Neural cell (in vitro differentiated cells): ENCODE measurements around the gene IVNS1ABP.

DNA sequence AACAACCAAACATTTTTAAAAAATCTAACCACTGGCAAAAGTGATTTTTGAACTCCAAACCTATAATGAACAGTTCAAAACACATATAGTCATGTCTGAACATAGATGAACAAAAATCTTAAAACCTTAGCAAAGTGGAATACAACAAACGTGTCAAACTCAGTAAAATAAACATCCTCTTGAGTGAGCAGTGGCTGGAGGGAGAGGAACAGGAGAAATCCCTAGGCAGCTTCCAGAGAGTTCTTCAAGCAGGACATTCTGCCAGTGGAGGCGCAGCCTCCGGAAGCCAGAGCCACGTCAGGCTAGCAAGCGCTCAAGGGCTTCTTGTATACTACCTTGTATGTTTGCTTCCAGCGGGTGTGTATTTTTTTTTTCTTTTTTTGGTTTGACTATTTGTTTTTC lies 42.3 kb downstream of the COLGALT2 start:
- RAMPAGE, long total RNA: no peak

DNA sequence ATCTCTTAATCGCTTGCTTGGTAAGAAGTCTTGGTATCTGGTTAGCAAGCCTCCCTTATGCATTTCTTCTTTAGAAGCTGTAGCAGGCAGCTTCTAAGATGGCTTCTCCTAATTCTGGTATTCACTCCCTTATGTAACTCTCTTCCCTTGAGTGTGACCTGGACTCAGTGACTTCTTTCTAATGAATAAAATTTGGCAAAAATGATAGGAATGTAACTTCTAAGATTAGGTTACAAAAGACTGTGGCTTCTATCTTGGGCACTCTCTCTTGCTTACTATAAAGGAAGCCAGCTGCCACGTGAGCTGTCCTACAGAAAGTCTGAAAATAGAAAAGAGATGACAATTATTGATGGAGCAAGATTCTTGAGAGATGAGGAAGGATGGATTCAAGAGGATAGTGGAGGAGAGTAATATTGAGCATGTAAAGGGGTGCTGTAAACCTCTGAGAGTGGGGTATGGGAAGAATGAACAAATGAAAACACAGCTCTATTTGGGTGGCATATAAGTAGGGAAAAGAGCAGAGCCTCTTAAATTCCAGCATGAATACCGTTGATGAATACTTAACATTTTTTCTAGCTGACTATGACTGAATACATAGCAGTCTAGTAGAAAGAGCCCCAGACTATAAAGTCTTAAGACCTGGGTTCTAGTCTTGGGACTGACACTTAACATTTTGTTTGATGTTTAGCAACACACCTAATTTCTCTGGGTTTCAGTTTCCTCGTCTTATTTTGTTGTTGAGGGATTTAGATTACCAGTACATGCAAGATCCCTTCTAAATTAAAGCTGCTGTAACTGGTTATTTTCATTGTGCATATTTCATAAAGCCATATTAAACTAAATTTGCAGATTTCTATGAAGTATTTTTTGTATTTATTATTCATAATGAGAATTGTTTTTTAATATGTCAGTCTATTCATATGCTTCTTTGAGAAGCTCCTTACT lies 5.6 kb downstream of the TSEN15 start:
- RAMPAGE, long total RNA: no peak

DNA sequence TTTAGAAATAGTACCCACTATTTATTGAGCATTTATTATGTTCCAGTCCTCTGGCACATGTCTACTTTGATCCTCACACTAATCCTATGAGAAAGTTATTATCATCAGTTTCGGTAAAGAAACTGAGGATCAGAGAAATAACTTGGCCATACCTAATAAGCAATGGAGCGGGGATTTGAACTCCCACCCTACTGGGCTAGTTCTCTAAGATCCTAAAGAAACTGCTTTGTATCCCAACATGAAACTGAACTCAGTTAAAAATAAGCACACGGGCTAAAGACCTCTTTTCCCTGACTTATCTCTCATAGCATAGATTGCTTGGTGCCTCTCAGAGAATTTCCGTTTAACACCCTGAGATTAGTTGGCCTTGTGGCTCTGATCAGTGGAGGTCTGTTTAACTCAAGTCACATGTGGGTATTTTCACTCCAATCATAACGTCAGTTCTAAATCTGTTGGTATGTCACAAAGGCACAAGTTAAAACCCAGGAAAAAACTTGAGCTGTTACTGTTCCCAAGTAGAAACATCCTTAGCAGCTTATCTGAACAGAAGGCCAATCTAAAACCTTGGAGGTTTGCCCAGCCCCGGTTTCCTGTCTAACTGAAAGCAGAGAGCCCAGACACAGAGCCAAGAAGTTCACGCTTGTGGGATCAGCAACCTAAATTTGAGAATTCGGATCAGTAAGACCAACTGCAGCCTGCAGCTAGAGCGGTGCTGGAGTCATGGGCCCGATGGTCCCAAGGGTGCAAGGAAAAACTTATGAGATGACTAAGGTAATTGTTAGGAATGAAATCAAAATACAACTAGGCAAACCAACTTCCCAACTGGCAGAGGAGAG lies 90.4 kb upstream of the C1orf21 start:
- RAMPAGE, long total RNA: no peak

DNA sequence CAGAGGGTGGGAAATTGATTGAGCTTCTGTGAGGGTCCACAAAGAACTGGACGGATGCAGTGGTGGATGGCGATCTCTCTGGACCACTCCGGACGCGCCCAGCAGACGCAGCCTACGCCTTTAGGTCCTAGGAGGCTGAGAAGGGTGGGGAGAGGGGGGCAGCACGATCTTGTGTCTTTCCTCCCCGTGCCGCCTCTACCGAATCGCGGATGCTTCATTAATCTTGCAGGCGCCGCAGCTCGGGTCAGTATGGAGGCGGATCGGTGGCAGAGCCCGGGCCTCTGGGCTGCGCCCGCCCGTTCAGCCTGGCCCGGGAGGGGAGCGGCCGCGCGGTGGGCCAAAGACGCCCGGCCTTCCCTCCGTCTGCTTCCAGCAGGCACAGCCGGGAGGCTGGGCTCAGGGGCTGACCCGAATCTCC lies 627 bp upstream of the C1orf21 start:
- RAMPAGE, long total RNA: no peak

DNA sequence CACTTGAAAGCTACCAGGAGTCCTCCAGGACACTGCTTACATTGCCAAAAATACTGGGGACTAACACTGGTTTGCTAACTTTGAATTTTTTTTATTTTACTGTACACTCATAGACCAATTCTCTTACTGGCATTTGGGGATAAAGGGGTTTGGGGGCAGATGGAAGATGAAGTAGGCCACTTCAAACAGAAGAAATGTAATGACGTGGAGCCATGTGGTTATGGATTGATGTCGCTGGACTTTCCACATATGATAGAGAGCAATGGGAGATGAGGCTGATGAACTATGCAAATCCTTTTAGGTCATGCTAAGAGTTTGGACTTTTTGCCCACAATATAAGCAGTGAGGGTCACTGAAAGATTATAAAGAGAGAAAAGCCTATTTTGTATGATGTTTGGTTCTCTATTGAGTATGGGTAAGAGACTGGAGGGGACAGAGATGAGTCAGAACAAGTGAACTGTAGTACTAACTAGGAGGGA lies 9.1 kb downstream of the C1orf21 start:
- RAMPAGE, long total RNA: no peak

- RAMPAGE, long total RNA: no peak
Observed at GRCh38 chr1:184416314-184417450, 29.9 kb downstream of the C1orf21 start.

- RAMPAGE, long total RNA: no peak
Observed at GRCh38 chr1:184453185-184454196, 66.7 kb downstream of the C1orf21 start.

DNA sequence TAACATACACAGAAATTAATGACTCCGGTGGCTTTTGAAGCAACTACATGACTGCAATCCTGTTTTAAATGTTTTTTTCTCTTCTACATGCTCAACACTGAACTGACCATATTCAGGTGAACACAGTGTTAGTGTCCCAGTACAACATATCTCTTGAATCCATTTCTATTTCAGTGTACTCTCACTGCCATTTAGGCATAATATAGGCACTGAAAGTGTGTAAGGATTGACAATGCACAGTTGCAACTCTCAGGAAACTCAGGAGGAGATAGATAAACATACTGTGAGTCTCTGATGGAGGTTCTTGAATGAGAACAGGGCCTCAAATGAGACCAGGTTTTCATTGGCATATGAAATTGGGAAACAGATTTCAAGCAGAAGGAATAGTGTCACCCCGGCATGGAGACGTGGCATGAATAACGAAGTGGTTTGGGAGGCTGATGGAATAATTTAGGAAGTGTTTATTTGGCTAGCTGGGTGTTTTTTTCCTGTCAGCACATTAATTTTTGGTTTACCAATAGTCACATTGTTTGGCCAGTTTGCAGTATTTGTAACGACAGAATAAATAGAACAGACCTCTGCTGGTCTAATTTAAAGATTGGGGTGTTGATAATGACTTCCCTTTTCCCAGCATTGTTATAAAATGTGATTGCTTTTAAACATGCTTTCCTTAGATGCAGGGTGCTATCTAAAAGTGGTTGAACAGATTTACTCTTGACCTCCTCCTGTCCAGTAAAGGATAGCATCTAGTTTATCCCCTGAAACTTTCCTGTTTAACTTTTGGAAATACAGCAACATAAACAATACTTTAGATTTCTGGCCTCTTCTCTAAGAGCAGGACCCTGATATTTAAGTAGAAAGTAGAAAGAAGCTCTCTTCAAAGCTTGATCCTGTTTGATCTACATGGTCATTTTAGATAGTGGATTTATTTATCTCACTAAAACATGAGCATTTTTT lies 132.0 kb downstream of the C1orf21 start:
- RAMPAGE, long total RNA: no peak

- RAMPAGE, long total RNA: no peak
Observed at GRCh38 chr1:184545629-184546239, 158.9 kb downstream of the C1orf21 start.

GRCh38 chr1:184792340-184793143 lies 37.9 kb upstream of the EDEM3 start:
- RAMPAGE, long total RNA: no peak

- RAMPAGE, long total RNA: no peak
Observed at GRCh38 chr1:184973303-184973898, 907 bp downstream of the NIBAN1 start.

DNA sequence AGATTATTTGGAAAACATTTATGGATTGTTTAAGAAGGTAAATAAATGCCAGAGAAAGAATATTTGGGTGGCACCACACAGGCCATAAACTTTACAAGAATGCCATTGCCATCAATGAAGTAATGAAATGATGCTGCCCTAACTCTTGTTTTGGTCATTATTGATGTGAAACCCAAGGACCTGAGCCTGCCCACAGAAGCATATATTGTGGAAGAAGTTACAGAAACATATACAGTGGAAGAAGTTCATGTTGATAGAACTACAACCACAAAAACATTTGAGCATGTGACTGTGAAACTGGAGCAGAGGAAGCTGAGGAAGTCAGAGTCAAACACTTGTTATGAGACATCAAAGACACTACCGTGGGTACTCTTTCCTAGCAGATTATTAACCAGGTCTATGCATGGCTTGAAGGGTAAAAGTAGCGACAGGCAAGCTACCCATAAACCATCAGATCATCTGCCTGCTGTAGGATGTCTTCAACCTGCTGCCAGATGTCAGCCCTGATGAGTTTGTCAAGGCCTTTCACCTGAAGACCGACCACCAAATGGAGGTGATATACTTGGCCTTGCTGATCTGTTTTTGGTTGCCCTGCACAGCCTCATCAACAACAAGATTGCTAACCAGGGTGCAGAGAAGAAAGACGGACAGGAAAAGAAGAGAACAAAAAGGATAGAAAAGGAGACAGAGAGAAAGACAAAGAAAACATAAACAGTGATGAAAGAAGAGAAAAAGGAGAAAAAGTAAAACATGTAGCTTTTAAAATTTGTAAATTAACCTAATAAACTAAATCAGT lies 35.8 kb downstream of the IVNS1ABP start:
- RAMPAGE, long total RNA: no peak

- RAMPAGE, long total RNA: start-site peak on the minus strand at chr1:185317063-185317285, 462 and 2,155 reads in 2 replicates
Observed at GRCh38 chr1:185316479-185317375, at the start of gene IVNS1ABP. IVNS1ABP (minus strand) TSS chr1:185317243.

DNA sequence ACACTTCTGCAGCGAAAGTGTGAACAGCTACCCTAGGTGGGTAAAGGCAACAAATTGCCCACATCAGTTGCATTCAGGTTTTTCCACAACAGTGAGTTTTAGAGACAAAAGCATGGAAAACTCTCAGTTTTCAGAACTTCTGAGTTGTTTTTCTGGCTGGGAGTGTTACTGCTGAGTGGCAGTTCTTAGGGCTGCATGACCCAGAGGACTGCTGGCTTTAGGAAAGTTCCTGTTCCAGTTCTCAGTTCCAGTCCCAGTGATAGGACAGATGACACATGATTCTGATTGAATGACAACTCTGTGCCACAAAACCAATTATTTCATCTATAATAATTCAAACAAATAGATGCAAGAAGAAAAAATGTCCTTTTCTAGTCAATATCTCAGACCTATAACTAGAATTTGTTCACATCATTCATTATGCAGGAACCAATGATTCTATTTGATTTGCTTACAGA lies 29.3 kb upstream of the IVNS1ABP start:
- RAMPAGE, long total RNA: no peak

GRCh38 chr1:185373582-185374178 lies 56.6 kb upstream of the IVNS1ABP start:
- RAMPAGE, long total RNA: no peak

GRCh38 chr1:185374179-185374611 lies 57.2 kb upstream of the IVNS1ABP start:
- RAMPAGE, long total RNA: no peak

- RAMPAGE, long total RNA: no peak
Observed at GRCh38 chr1:185559801-185560435, 174.3 kb upstream of the HMCN1 start.

GRCh38 chr1:185570777-185571535 lies 163.2 kb upstream of the HMCN1 start:
- RAMPAGE, long total RNA: no peak

- RAMPAGE, long total RNA: no peak
Observed at GRCh38 chr1:186343553-186344163, 31.4 kb downstream of the TPR start.

GRCh38 chr1:186637627-186638248 lies 42.5 kb downstream of the PTGS2 start:
- RAMPAGE, long total RNA: no peak